Astrocyte (in vitro differentiated cells and primary cell): ENCODE results near the genes EEA1 and SOCS2.

GRCh38 chr12:92047295-92047832 is 98.3 kb downstream of the BTG1 start:
- PRO-cap, result no peak
- RRBS, 2 experiments, result no CpG with 5 or more reads among the region's 2 CpGs

DNA sequence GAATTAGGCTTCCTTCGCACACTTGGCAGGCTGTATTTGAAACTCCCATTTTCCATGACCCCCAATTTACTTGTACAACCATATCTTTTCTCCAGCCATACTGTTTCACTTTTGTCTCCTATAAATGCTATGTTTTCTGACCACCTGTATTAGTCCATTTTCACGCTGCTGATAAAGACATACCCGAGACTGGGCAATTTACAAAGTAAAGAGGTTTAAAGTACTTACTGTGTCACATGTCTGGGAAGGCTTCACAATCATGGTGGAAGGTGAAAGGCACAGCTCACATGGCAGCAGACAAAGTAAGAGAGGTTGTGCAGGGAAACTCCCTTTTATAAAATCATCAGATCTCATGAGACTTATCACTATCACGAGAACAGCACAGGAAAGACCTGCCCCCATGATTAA is 84.0 kb downstream of the BTG1 start:
- PRO-cap, result no peak
- RRBS, 2 experiments, result no CpG with 5 or more reads among the region's 4 CpGs

- PRO-cap, result no peak
- RRBS, 2 experiments, result no CpG with 5 or more reads among the region's 3 CpGs
Observed at GRCh38 chr12:92115644-92116534, 29.8 kb downstream of the BTG1 start.

DNA sequence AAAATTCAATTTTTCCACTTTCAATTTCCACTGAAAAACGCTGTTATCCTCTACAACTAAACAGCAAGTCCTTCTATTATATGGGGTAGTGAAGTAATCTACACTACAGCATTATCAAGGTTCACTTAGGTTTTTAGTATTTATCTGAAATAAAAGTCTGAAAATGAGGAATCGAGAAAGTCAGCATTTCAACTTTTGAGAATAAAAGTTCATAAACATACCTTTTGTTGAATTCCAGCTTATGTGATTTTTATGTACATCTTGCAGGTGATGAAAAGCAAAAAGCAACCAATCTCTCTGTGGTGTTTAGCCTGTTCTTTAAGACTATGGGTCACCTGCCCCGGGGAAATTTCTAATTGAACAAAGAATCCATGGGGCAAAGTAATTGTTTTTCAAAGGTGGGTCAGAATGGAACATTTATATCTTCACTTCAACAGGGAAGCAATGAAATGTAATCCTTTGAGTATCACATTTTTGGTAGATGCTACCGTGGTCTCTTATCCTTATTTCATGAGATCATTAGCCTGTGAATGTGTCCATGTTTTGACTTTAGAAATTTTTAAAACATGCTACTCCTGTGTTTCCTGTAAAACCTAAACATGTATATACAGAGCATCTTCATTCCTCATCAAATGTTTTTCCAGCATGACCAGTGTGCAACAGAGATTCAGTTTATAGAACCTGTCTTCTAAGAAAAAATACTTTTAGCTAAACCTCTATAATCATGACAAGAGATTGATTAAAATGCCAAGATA is 3.1 kb downstream of the BTG1 start:
- PRO-cap, result no peak
- RRBS, 2 experiments, result no CpG with 5 or more reads among the region's 4 CpGs

GRCh38 chr12:92143718-92144213 is 1.9 kb downstream of the BTG1 start:
- PRO-cap, result bidirectional peak, plus-strand start at chr12:92144296, minus-strand start at chr12:92144100
- RRBS, 2 experiments, result no CpG with 5 or more reads among the region's 4 CpGs

- PRO-cap, result bidirectional peak, plus-strand start at chr12:92144296, minus-strand start at chr12:92144100
- RRBS, 2 experiments, result no CpG with 5 or more reads among the region's 8 CpGs
Observed at GRCh38 chr12:92144214-92144571, 1.5 kb downstream of the BTG1 start.

DNA sequence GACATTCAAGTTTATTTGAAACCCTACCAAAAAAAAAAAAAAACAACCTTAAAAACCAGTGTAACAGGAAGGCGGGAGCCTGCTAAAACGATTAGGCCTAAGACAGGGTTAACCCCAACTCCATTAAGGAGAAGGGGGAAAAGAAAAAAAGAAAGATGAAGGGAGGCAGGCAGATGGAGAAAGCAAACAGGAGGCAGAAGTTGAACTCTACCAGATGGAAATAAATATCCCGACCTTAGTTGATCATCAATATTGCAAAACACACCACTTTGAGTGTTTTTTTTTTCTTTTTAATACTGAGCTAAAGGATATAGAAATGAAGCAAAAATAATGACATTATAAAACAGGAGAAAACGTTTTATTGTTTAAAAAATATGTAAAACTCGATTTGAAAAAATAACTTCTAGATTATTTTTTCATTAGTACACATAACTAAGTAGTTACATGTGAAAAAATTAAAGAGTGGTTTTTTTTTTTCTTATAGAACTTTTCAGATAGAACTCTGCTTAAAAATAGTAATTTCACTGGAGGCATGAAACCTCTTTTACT is 1.4 kb upstream of the BTG1 start:
- PRO-cap, result no peak
- RRBS, 2 experiments, result no CpG with 5 or more reads among the region's 5 CpGs

GRCh38 chr12:92445150-92445757 is 257.5 kb upstream of the PLEKHG7 start:
- PRO-cap, result no peak
- RRBS, 2 experiments, result no CpG with 5 or more reads among the region's 7 CpGs

- PRO-cap, result no peak
- RRBS, 2 experiments, result no CpG with 5 or more reads among the region's 13 CpGs
Observed at GRCh38 chr12:92503344-92504301, 199.2 kb upstream of the PLEKHG7 start.

GRCh38 chr12:92547740-92548343 is 154.9 kb upstream of the PLEKHG7 start:
- PRO-cap, result no peak
- RRBS, 2 experiments, result no CpG with 5 or more reads among the region's 2 CpGs

- PRO-cap, result no peak
- RRBS, 2 experiments, result no CpG with 5 or more reads among the region's 6 CpGs
Observed at GRCh38 chr12:92754204-92755015, 51.6 kb downstream of the PLEKHG7 start.

- PRO-cap, result no peak
- RRBS, 2 experiments, result no CpG with 5 or more reads among the region's 3 CpGs
Observed at GRCh38 chr12:92819272-92819803, 109.8 kb downstream of the EEA1 start.

DNA sequence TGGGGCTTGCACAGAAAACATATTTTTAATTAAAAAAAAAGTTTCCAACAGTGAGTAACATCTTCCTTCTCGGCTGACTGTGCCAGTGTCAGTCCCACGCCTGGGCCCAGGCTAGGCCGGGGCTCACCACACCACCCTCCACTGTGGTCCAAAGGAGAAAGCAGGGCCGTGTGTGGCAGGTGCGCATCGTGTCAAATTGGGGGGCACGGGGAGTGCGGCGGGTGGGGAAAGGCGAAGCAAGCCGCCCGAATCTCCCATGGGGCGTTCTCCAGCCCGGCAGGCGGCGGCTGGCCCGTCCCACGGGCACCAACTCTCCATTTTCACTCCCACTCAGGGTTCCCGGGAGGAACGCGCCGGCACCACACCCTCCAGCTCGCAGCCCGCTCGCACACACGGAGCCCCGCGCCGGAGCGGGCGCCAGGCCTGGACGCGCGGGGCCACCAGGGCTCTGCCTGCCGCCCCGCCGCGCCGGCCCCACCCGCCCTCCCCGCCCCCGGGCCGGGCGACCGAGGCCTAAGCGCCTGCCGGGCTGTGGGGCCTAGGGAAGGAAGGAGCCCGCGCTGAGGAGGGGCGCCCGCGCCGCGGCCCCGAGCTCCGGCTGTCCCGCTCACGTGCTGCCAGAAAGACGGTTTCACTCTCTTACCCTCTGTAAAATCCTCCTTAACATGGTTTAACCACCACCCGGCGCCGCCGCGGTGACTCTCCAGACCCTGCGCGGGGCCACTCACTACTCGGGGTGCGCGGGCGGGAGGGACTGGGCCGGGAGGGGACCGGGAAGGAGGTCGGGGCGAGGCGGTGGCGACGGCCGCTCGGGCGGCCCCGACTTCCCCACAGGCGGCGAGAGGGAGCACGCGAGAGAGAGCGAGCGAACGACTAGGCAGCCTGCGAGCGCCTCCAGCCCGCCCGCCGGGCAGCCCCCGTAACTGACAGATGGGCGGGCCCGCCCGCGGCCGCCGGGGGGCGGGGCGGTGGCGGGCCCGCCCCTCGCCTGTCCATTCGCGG is at the start of gene EEA1:
EEA1 (minus strand) TSS at position 896 of the 1,002 bp plus-strand sequence.
- PRO-cap, result unidirectional peak, minus-strand start at position 454 of the sequence; unidirectional peak, minus-strand start at position 756 of the sequence; bidirectional peak, plus-strand start outside the sequence, minus-strand start at position 849 of the sequence
- RRBS, 2 experiments, result 1 to 2% methylated on average over 64 of the region's 107 CpGs

DNA sequence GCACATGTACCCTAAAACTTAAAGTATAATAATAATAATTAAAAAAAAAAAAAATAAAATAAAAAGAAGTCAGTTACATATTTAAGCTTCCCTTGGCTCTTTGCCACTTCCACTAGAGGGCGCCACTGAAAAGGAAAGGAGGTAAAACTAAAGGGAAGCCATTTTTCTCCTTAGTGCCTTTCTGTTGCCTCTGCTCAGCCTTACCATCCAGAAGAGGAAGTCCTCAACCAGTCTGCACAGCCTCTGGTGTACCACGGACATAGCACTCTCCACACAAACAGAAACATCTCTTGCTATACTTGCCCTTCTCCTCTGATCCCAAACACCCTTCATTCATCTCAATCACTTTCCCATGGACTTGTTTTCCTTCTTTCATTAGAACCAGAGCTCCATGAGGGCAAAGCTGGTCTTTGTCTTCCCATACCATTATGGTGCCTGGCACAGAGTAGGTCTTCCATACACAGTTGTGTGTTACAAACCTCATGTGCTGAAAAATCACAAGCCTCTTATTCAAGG is 169.0 kb upstream of the EEA1 start:
- PRO-cap, result no peak
- RRBS, 2 experiments, result no CpG with 5 or more reads among the region's 2 CpGs

DNA sequence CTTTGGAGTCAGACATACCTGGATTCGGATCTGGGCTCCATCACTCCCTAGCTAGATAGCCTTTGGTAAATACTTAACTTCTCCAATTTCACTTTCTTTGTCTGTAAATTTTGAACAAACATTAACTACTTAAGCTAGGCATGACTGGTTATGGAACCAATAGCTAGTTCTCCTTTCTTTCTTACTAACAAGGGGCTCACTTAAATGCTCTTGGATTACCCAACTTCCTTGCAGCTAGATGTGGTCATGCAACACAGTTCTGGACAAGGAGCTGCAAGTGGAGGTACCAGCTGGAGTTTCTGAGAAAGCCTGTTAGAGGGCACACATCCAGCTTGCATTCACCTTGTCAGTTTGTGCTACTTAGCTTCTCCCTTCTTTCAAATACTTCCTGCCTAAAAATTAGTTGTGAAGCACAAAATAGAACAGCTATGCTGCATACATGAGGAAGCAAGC is 210.0 kb upstream of the EEA1 start:
- PRO-cap, result no peak
- RRBS, 2 experiments, result no CpG with 5 or more reads among the region's 1 CpG

DNA sequence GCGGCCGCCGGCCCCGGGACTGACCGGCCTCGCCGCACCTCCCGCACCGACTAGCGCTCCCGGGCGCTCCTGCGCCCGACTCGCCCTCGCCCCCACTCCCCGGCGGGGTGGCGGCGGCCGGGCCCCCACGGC is 291 bp downstream of the NUDT4 start:
- PRO-cap, result bidirectional peak, plus-strand start outside the sequence, minus-strand start at position 45 of the sequence
- RRBS, 2 experiments, result 2% methylated on average over 11 of the region's 22 CpGs

DNA sequence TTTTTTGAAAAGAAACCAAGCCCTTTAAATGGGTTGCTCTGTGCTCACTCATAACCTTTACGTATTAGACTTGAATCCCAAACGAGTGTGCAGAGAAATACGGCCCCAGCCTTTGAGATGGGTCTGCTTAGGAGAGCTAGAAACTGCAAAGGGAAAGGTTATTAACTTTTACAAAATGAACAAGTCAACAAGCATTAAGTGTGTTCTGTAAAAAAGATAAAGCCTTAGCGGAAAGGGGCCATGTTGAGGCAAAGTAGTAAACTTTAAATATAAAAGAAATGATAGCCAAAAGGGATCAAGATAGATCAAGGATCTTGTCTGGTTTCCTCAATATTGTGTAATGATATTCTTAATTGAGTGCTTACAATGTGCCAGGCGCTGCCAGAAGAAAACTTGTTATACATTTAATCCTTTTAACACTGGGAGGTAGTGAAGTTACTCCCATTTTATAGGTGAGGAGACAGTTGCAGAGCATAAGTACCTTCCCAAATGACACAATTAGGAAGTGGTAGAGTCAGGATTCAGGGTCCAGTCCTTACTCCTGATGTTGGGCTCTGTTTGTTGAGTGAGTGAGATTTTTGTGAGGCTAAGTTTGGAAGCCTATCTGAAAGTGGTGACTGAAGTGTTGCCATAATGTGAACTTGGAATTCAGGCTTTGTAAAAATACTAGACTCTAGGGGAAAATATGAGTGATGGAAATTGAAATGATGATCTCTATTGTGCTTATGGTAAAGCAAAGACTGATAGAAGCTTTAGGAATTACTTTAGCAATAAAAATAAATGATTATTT is 2.1 kb downstream of the NUDT4 start:
- PRO-cap, result no peak
- RRBS, 2 experiments, result no CpG with 5 or more reads among the region's 5 CpGs

GRCh38 chr12:93563598-93564155 is 8.8 kb upstream of the SOCS2 start:
- PRO-cap, result no peak
- RRBS, 2 experiments, result no CpG with 5 or more reads among the region's 4 CpGs

DNA sequence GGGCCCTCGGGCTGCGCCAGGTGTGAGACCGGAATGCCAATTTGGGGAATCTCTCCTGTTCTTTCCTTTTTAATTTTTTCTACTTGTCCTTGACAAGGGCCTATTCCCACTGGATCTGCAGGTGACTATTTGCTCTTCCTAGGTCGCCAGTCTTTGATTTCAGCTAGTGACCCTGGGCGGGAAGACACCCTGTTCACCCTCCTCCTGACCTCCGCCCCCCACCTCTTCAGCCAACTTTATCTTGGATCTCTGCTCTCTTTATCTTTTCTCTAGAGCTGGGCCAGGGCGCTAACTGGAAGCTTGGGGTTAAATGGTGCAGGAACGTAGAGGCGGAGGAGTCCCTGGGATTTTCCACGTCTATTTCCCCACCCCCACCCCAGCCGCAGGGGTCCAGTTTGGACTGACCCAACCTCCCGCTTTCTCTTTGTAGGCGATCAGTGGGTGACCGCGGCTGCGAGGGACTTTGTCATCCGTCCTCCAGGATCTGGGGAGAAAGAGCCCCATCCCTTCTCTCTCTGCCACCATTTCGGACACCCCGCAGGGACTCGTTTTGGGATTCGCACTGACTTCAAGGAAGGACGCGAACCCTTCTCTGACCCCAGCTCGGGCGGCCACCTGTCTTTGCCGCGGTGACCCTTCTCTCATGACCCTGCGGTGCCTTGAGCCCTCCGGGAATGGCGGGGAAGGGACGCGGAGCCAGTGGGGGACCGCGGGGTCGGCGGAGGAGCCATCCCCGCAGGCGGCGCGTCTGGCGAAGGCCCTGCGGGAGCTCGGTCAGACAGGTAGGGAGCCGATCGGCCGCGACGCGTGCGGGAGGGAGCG is at the start of gene SOCS2:
SOCS2 (plus strand) TSS at position 421 of the 822 bp plus-strand sequence.
- PRO-cap, result no peak
- RRBS, 2 experiments, result 3% methylated on average over 3 of the region's 51 CpGs; no CpG with 5 or more reads in 1 of the 2 experiments

GRCh38 chr12:93678190-93678664 is 1.1 kb downstream of the CRADD start:
- PRO-cap, result no peak
- RRBS, 2 experiments, result no CpG with 5 or more reads among the region's 5 CpGs